MCF 10A (cell line): ENCODE measurements around a stretch of chr13.

- PRO-cap = no peak
- RRBS = no CpG with 5 or more reads among the region's 9 CpGs
Measured at GRCh38 chr13:18279762-18280299, 901.8 kb downstream of the TUBA3C start.

- PRO-cap = no peak
- RRBS = no CpG with 5 or more reads among the region's 8 CpGs
Measured at GRCh38 chr13:19772139-19772743, 10.5 kb downstream of the PSPC1 start.

- PRO-cap = no peak
- RRBS = no CpG with 5 or more reads among the region's 2 CpGs
Measured at GRCh38 chr13:19862019-19862310, 1.5 kb downstream of the ZMYM5 start.

DNA sequence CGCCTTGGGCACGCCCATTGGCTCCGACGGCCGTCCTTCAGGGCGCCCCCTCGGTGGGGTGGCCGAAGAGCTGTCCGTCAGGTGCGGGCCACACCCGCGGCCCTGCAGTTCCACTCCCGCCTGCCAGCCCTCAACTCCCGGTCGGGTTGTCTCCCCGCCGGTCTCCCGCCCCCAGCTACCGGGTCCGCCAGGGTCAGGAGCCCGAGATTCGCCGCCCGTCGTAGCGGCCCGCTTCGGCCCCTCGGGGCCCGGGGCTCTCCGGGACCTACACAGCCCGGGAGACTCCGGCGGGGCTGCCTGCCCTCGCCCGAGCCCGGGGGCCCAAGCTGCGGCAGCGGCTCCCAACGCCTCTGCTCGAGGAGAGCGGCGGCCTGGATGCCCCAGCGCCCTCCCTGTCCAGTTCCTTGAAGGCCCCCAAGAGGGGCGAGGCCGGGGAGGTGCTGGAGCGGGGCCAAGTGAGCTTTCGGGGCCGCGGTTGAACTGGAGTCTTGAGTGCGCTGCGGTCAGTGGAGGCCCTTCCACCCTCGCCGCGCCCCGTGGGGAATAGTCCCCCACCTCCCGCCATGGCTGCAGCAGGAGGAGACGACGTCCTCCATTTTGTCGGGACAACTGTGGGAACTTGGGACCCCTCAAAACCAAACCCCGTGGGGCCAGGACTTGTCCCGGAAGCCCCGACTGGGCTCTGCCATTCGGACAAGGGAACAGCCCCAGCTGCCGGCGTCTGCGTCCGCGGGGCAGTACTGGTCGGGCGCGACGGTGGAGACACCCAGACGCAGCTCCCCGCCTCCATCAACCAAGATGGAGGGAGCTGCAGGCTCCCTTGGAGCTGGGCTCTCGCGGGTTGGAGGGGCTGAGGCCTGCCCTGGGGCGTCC is 521 bp upstream of the ZMYM5 start:
- PRO-cap = bidirectional peak, plus-strand start at position 107 of the sequence, minus-strand start outside the sequence; bidirectional peak, plus-strand start at position 454 of the sequence, minus-strand start at position 352 of the sequence; bidirectional peak, plus-strand start at position 737 of the sequence, minus-strand start at position 742 of the sequence
- RRBS = 7% methylated on average over 11 of the region's 78 CpGs

DNA sequence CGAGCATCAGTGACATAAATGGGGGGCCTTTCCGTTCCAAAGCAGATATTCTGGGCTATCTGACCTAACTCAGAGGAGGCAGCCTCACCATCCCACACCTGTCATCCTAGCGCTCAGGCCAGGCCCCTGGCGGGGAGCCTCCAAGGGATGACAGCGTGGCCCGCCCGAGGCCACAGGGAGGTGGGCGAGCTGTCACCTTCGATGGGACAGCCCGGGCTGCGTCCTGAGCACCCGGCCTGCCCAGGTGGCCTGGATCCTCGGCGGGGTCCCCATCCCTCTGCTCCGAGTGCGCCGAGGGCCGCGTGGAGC is 42.7 kb downstream of the GJA3 start:
- PRO-cap = no peak
- RRBS = 43% methylated on average over 8 of the region's 19 CpGs

DNA sequence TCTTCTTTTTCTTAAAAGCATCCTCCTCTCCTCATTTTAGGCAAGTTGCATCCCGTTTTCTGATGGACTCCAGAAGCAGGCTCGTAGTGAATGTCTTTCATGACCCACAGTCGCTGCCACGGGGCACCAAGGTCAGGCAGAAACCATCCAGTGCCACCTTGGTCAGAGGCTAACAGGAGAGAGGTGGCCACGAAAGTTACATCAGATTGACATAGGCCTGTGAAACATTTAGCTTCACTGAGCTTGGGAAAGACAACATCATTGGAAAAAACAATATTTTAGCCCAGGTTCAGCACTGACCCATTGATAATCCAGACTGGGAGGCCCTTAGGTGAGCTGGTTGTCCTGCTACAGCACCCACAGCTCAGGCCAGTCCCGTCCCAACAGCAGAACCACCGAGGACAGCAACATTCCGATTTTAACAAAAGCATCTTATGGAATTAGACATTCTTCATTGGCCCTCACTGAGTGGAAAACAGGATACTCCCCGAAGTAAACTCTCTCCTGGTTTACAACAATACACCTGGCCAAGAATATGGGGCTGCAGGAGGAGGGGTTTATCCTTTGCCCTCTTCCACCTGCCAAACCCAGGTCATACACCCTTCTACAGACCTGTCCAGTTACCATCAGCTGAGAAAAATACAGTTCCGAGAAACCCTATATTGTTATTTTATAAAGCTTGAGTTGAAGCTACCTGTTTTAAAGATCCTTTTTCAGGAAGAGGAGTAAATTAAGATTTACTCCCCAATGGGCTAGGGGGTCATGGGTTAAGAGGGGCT is 1.7 kb downstream of the GJB2 start:
- PRO-cap = no peak
- RRBS = no CpG with 5 or more reads among the region's 10 CpGs

GRCh38 chr13:20482774-20483257 is 42.8 kb downstream of the CRYL1 start:
- PRO-cap = no peak
- RRBS = no CpG with 5 or more reads among the region's 11 CpGs

- PRO-cap = no peak
- RRBS = no CpG with 5 or more reads among the region's 7 CpGs
Measured at GRCh38 chr13:20503624-20504237, 21.9 kb downstream of the CRYL1 start.

DNA sequence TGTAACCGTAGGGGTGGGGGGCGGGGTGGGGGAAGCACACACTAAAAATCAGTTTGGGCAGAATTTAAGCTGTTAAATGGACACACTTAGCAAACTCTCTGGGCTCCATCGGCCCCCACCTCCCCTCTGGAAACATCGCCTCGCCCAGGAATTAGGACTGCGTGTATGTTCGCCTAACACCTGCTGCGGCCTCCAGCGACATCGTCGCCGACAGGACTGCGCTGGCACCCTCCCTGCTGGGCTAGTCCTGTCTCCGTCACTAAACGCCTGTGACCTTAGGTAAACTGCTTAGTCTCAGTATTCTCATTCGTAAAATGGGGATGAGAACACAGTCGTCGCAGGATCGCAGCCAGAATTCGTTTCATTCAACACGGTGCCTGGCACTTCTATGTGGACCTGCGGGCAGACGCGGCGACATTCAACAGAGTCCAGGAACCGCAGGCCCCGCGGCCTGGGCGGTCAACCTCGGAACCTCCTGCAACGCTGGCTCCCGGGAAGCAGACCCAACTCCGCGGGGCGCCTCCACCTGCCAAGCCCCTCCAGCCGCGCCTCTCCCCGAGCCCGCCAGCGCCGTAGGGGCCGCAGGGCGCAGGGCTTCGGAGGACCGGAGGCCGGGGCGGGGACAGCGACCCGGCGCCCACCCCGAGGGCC is 501 bp downstream of the CRYL1 start:
- PRO-cap = bidirectional peak, plus-strand start at position 204 of the sequence, minus-strand start at position 136 of the sequence
- RRBS = 1% methylated on average over 3 of the region's 51 CpGs

DNA sequence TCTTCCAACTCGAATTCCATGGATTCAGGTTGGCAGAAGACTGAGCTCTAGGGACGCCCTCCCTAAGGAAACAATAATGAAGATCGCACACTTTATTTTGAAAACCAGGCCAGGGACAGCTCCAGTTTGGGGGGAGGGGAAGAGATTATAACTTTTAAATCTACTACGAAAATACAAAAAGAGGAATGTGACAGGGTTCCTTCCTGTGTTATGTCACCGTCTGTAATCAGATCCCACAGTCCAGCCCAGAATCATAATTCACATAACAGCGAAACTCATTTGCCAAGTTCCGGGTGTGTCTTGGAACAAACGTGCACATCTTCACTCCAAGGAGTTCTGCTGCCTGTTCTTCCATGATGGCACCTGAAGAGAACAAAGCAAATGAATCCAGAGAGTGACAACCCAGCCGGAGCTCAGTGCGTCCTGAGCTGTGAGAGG is 25.4 kb downstream of the IL17D start:
- PRO-cap = no peak
- RRBS = 90% methylated on average over 2 of the region's 10 CpGs

DNA sequence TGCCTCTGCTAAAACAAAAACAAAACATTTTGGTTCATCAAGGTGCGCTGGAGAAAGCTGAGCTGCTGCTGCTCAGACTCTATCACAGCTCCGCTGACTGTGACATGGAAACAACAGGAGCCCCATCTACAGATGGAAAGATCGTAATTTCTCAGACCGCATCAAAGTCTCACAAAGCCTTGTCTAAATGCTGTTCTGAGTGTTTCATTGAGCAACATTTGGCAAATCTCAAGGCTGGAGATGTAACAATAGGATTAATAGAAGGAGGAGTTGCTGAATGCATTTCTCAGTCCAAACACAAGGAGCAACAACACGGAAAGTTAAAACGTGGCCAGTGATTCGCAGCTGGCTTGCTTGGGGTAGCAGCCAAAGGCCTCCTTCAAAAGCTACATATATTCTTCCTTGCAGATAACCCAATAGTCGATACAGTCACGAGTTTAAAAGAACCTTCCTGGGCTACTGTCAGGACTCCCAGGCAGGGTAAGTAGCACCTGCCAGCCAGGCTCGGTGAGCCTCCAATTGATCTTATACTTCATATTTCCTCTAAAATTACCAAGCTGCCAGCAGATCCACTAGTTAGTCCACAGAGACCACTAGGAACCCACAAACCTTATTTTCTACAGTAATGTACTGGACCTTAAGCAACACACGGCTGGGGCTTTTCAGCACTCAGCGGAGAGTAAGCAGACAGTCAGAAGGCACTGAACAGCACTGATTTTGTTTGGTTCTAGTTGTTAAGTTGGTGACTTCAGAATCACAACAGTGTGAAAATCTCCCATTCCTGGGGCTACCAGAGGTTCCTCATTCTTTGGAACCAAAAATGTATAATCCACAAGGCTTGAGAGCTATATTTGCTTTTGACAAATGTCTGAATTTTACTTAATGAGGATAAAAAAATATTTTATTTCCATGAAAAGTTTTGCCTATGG is 56.0 kb downstream of the MRPL57 start:
- PRO-cap = no peak
- RRBS = no CpG with 5 or more reads among the region's 12 CpGs

DNA sequence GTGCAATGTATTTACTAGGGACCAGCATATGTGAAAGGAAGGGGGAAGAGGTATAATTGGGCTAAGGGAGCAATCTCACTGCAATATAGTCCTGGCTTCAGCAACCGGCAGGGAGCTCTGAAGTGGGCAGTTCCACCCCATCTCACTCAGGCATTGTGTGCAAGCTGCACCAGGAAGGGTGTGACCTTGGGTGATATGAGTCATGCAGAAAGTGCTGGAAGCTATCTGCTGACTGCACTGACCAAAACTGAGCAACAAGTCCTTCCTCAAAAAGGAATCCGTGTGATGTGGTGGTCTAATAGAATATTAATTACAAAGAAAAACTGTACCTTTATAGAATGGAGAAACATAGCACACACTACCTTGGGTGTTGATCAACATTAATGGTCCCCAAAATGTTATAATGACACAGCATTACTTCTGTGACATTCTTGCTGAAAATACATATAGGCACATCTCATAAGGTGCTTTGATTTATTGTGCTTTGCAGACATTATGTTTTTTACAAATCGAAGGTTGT is 23.2 kb downstream of the ZDHHC20 start:
- PRO-cap = bidirectional peak, plus-strand start at position 224 of the sequence, minus-strand start at position 119 of the sequence
- RRBS = no CpG with 5 or more reads among the region's 3 CpGs

- PRO-cap = bidirectional peak, plus-strand start at chr13:21458788, minus-strand start at chr13:21458502
- RRBS = no CpG with 5 or more reads among the region's 13 CpGs
Measured at GRCh38 chr13:21458240-21458683, 841 bp downstream of the ZDHHC20 start.

DNA sequence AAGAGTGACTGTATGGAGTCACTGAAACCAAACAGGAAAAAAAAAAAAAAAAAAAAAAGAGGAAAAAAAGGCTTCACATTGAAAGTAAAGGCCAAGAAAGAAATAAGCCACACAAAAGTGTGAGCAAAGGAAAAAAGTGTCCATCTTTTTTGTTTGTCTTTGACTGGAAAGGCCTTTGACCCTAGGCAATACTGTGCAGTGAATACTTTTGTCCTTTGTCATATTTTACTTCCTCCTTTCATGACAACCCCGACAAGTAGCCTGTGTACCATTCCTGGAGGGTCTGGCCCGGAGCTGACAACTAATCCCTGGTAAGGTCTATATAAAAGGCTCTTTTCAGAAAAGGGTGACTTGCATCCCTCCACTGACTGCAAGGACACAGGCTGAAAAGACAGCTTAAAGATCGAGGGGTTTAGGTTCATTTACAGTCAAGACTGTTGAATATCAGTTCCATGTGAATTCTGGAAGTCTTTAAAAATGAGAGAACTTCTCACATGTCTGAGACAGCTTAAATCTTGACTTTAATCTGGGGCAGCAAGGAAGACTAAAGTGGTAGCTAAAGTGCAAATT is 13.0 kb upstream of the MICU2 start:
- PRO-cap = no peak
- RRBS = no CpG with 5 or more reads among the region's 3 CpGs

DNA sequence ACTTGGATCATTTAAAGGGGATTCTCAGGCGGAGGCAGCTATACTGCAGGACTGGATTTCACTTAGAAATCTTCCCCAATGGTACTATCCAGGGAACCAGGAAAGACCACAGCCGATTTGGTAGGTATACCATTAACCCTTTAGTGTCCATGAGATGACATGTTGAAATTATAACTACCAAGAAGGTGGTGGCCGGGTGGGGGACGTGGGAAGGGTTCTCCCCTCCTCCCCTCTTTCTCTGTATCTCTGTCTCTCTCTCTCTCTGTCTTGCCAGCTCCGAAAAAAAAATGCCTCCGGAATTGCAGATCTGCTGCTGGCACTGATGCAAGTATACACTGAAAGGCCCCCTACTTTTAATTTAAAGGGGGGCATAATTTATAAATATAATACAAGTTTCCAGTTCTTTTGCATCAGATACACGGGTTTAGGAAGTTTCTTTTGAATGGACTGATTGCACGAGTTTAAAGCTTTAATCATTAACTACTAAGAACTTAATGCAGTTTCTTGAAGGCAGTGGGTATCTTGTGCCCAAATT is 1.3 kb downstream of the FGF9 start:
- PRO-cap = no peak
- RRBS = 0% methylated on average over 2 of the region's 8 CpGs

GRCh38 chr13:22198035-22198617 is 527.3 kb downstream of the FGF9 start:
- PRO-cap = no peak
- RRBS = no CpG with 5 or more reads among the region's 7 CpGs

GRCh38 chr13:23160668-23161429 is 19.9 kb upstream of the SGCG start:
- PRO-cap = no peak
- RRBS = no CpG with 5 or more reads among the region's 17 CpGs

DNA sequence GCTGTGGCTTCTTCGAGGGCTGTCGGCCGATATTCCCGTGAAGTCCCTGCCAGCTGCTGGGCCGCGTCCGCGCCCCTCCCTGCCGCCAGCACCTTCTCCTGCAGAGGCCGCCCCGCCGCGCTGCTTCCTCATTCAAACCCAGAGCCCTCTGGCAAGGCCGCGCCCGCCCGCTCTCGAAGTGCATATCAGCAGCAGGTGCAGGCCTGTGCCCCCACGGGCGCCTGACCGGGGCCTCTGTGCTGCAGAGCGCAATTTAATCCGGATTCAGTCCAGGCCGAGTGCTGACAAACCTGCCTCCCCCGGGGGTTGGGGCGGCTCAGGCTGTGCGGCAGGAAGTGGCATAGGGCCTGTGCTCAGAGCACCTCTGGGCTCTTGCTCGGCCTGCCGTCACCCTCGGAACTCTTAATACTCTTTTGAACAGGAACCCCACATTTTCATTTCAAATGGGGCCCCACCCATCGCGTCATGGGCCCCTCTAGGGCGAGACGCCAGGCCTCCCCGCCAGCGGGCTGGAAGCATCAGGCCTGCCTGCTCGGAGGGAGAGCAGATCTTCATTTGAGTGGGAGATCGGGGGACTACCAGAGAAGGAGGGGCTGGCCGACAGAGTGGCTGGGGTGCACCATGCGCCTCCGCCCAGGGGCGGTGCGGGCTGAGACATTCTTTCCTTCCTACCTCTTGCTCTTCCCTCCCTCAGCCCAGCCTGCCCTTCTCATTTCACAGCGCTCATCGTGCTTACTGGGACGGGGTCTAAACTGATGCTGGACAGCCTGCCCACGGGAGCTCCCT is 125.7 kb downstream of the TNFRSF19 start:
- PRO-cap = no peak
- RRBS = no CpG with 5 or more reads among the region's 47 CpGs

DNA sequence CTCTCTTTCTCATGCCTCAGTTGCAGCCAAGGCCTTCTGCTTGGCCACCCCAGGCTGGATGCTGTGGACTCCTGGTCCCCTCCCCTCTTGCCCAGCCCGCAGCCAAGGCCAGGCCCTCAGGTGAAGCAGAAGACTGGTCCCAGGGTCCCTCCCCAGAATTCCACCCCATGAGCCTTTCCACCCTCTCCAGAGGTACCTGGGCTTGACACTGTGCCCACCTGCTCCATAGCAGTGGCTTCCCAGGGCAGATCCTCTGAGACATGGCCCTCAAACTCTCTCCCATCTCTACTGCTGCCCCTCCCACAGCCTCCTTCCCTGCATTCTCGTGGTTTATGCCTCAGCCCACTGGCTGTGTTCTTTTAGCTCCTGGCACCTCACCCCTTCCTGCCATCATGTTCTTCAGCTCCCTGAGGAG is 61.8 kb upstream of the MIPEP start:
- PRO-cap = no peak
- RRBS = no CpG with 5 or more reads among the region's 2 CpGs

DNA sequence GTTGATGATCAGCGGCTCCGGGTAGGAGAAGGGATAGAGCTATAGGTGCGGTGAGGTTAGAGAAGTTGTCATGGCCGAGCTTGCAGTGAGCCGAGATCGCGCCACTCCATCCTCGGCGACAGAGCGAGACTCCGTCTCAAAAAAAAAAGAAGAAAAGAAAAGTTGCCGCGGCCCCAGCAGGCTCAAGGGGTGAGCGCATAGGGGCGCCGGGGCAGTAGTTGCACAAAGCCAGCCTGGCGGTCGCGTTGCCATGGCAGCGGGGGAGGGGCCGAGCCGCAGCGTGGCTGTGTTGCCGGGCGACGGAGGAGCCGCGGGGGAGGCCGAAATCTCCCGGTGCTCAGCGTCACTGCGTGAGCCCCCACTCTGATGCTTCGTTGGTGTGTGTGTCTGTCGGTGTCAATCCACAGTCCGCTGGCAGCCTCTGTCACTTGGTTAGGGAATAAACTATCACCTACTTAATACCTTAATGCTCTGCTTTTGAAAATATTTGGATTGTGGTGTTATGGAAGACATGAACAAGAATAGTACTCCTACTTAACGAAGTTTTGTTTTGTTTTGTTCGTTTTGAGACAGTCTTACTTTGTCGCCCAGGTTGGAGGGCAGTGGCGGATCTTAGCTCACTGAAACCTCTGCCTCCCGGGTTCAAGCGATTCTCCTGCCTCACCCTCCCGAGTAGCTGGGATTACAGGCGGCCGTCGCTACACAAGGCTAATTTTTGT is 91.0 kb upstream of the MIPEP start:
- PRO-cap = no peak
- RRBS = under 1% methylated on average over 13 of the region's 45 CpGs